ENCODE measurements around a stretch of chr3.

DNA sequence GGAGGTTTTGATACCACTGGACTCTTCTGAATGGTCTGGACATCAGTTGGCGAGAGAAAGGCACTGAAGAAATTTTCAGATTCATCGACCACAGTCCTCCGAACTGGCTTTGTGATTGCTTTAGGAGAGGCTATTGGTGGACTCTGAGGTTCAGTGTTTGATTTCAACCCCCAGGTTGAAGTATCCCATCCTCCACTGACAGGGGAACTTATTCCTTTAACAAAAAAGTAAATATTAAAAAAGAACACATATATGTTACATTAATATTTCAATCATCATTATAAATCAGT is 3.8 kb downstream of the TMF1 start:
- RRBS: no CpG with 5 or more reads among the region's 3 CpGs

- RRBS: no CpG with 5 or more reads among the region's 4 CpGs
Measured at GRCh38 chr3:69089949-69090461, 5.3 kb downstream of the ARL6IP5 start.

- RRBS: no CpG with 5 or more reads among the region's 7 CpGs
Measured at GRCh38 chr3:69121542-69121943, 852 bp downstream of the LMOD3 start.

DNA sequence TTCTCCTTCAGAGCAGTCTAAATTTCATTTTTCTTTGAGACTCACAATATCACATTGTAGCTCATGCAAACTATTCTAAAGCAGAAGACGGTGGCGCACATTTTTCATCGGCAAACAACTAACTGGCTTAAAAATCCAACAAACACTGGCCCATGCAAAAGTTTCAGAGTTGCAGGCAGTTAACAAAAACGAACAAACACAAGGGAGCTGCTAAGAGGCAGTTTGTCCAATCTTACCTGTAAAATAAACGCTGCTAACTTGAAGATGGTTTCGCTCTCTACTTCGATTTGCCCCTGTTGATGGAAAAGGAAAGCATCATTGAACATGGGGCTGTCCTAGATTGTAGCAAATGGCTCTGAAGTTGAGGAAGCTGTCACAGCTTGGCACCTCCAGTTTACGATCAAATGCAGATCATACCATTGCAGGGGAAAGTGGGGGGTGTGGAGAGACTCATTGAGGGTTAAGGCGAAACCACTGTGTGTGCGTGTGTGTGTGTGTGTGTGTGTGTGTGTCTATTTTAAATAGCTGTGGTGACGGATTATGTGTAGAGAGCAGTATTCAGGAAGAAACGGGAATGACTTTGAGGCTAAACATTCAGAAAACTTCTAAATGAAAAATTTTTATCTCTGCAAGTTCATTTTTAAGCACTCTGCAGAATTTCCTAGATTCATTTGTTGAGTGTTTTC is 127.6 kb upstream of the LMOD3 start:
- RRBS: no CpG with 5 or more reads among the region's 12 CpGs

- RRBS: no CpG with 5 or more reads among the region's 2 CpGs
Measured at GRCh38 chr3:69747891-69748247, 8.6 kb downstream of the MITF start.

DNA sequence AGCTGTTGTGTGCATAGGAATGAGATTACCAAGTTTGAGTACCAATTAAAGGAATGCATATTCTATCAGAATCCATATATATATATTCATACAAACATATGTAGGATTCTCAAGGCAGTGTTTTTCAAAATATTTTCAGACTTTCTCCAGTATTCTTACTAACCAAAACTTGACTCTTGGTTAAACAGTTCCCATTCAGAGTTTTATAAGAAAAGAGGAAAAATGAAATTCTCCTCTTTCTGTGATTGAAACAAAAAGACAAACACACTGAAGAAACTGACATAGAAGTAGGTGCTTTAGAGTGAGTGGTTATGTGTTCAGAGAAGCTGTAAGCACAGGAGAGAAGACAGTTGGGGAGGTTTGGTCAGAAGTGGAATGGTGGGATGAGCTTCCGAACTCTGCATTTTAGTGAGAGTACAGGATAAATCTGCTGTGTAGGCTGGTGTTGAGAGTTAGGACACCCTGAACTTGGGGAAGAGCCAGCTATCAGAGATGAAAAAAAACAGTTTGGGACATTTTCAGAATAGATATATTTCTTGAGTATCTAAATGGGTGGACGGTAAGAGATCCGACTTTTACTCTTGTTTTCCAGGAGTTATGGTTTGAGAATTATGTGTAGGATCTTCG is 18.0 kb downstream of the MITF start:
- RRBS: no CpG with 5 or more reads among the region's 4 CpGs

GRCh38 chr3:69865783-69866533 is 126.7 kb downstream of the MITF start:
- RRBS: no CpG with 5 or more reads among the region's 9 CpGs

GRCh38 chr3:70950115-70950479 is 633.4 kb downstream of the FOXP1 start:
- RRBS: no CpG with 5 or more reads among the region's 5 CpGs

GRCh38 chr3:70982357-70983423 is 600.8 kb downstream of the FOXP1 start:
- RRBS: no CpG with 5 or more reads among the region's 9 CpGs

DNA sequence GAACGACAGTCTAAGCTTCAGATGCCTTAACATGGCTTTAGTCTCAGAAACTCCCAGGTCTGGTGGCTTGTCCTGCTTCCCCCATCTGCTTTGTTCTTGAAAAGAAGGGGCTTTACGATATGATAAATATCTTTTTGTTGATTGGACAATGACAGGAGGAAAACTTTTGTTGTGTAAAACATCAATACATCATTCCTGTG is 535.9 kb downstream of the FOXP1 start:
- RRBS: no CpG with 5 or more reads among the region's 2 CpGs

DNA sequence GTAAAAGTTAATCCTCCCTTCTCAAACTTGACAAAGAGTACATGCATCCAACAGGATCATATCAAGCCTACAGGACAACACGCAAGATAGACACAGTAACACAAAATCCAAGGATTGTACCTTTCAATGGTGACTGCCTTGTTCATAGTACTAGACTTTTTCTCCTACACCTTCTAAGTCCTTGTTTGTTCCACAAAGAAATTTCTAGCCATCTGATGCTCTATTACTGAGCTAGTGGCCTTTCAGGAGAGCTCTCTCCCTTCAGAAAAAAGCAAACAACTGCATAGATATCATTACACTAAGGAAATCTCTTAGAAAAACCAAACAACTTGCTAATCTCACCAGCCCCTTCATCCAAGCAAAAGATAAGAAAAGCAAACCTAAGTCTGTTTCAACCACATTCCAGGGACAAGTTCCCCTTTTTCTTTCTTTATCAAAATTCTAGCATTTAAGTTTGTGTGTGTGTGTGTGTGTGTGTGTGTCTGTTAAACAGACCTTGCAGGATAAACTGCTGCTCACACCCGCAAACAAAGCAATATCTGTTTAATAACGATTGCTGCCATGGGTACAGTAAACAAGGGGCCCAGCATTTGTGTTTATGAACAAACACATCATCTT is 375.3 kb downstream of the FOXP1 start:
- RRBS: no CpG with 5 or more reads among the region's 3 CpGs

GRCh38 chr3:71309345-71309674 is 274.2 kb downstream of the FOXP1 start:
- RRBS: no CpG with 5 or more reads among the region's 3 CpGs

DNA sequence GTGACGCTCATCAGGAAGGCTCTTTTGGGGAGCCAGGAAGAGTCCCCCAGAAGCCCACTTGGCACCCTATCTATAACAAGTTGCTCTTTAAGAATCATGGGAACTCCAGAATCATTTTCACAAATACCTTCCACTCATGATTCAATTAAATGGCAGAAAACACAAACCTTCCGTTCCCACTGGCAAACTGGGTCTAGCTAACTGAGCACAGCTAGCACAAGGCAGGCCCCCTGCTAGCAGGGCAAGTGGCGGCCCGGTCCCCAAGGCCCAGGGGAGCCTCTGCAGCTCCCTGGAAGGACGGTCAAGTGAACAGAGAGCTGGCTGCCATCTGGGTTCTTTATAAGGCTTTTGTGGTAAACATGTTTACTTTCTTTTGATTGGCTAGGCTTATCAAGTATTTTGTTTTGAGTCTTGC is 81.5 kb downstream of the FOXP1 start:
- RRBS: no CpG with 5 or more reads among the region's 5 CpGs

DNA sequence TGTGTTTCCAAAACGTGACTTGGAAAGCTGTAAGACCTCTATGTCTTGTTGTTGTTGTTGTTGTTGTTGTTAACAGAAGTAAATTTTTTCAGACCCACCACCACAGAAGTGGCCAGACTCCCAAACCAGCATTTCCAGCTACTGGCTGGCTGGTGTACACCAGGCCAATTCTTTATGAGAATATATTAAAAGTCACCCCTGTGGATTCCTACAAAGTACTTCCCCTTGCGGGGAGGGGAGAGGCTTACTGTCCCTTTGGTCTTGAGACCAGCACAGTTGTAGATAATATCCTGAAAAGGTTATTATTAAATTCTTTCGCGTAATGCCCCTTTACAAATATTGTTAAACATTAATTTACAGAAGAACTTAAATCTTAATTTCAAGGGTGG is 1.6 kb upstream of the FOXP1 start:
- RRBS: no CpG with 5 or more reads among the region's 4 CpGs

DNA sequence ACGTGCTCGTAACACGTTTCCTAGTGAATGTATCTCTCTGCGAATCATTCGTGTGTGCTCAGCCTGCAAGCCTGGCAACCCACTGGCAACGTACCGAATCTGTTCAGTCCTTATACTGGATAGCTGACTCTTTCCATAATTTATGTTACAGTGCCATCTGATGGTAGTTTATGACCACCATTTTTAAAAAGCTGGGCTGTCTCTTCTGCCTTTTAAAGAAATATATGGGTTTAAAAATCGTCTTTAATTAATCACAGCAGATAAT is 69.3 kb upstream of the FOXP1 start:
- RRBS: no CpG with 5 or more reads among the region's 8 CpGs

DNA sequence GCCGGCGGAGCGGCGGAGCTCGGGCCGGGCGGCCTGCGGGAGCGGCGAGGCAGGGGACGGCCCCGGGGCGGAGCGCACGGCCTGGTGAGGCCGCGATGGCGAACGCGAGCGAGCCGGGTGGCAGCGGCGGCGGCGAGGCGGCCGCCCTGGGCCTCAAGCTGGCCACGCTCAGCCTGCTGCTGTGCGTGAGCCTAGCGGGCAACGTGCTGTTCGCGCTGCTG is 210 bp downstream of the GPR27 start:
- RRBS: 2% methylated on average over 18 of the region's 34 CpGs

DNA sequence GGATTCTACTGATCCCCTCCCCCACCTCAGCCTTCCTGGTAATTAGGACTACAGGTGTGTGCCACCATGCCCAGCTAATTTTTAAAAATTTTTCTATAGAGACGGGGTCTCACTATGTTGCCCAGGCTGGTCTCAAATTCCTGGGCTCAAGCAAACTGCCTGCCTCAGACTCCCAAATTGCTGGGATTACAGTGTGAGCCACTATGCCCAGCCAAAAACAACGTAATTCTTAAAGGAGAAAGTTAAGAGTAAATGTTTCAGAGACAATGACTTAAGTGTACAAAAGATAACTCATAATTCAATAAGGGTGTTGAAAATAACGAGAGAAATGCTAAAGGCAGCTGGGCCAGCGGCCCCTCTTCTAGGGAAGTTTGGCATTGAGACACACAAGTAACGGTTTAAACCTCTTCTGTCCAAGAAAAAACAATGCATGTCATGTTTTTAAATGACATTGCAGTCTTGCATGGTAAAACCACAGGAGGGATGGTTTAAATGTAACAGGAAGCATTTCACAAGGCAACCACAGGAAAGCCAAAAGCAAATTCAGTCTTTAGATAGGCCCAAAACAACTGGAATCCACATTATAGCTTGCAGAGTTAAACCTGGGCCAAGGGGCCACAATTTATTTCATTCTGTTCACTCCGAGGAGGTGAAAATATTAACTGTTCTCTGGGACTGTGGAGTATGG is 5.1 kb downstream of the PROK2 start:
- RRBS: no CpG with 5 or more reads among the region's 6 CpGs

GRCh38 chr3:72347689-72348410 is 500.4 kb downstream of the SHQ1 start:
- RRBS: 50% methylated on average over 4 of the region's 22 CpGs

GRCh38 chr3:72377772-72378744 is 470.2 kb downstream of the SHQ1 start:
- RRBS: no CpG with 5 or more reads among the region's 16 CpGs

GRCh38 chr3:72413899-72414361 is 434.3 kb downstream of the SHQ1 start:
- RRBS: no CpG with 5 or more reads among the region's 3 CpGs

Data from cardiac fibroblast (primary cell).